ENCODE measurements around the genes SEMA4F, POLE4 and GCFC2.

- PRO-cap, 3 experiments: no peak in any of the 3 experiments
Observed at GRCh38 chr2:74290036-74290483, 53.2 kb downstream of the SLC4A5 start.

DNA sequence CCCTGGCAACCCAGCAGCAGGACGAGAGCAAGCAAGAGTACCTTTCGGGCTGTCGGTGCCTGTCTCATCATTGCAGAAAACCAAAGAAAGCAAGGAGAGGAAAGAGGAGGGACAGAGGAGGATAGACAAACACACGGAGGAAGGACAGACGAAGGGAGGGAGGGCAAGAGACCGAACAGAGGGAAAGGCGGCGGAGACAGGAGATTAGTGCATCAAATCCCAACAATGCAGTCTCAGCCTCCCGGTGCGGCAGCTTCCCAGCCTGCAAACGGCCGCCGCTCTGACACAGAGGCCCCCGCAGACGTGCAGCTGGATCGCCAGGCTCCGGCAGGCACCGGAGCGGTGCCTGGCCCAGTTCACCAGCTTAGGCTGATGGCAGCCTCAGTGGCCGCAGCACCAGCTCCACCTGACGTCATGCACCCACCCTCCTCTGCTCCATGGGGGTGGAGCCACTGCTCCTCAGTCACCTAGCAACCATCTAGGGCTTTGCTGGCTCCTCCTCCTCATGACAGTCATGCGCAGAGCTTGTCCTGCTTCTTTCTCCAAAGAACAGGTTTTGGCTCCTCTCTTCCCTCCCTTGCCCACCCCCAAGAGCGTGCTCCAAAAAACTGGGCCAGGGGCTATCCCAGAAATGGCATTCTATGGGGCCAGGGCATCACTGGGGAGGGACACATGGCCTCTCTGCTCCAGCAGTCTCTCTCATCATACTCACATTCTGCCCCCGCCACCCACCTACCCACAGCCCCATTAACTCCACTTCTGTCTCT is 5.6 kb downstream of the DCTN1 start:
- PRO-cap, 3 experiments: no peak in any of the 3 experiments

DNA sequence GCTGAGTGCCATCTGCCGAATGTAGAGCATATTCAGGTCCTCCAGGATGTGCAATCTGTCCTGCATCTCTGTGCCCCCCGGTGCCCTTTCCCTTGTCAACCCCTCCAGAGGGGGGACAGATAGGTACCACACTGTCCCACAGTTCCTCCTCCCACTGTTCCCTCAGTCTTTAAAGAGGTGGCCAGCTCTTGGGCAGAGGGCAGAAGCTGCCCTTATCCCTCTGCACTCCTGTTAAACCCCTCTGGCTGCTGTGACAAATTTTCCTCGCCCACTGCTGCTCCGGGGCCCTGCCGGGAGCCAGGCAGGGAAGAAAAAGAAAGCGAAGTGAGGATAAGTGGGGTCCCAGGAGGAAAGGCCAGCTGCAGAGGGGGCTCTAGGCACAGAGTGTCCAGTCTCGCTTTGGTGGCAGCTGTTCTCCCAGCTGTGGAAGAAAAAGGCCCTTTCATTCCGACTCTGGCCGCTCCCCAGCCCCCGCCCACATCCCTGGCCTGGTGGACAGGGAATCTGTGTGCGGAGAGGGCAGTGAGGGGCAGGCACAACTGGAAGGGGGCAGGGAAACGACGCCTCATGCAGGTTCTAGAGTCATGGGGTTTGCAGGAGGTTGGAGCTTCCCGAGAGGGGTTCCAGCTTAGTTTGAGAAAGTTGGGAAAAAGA is 2.1 kb downstream of the RTKN start:
- PRO-cap, 3 experiments: no peak in any of the 3 experiments

GRCh38 chr2:74460941-74461357 is 2.7 kb downstream of the WBP1 start:
- PRO-cap, 3 experiments: no peak in any of the 3 experiments

DNA sequence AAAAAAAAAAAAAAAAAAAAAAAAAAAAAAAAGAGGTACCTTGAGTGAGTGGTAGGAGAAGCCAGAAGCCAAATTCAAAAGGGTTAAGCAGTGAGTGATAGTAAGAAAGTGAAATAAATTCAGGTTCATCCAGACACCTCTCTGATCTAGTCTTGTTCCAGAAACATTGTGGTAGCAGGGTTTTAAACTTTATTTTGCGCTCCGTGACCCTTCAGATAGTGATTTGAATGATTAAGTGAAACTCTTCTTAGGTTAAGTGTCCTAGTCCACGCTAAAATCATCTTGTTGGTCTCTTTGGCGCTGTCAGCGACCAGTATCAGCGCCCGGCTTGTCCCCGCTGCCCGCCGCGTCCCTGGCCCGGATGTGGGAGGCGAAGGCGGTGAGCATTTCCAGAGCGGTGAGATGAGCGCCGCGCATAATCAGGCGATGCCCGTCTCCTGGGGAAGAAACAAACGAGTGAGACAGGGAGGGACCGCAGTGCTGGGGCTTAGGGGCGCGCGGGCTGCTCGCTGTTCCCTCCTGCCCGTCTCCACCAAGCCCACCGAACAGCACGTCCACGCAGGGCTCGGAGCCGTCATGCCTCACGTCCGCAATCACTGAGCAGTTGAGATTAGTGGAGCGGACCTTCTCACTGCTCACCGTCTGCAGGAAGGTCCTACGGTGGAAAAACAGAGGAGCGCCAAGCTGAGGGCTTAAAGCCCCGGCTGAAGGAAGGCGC is 505 bp downstream of the MRPL53 start:
- PRO-cap, 3 experiments: peak in 3 of 3 experiments; most common plus-strand start position 387 of the sequence (in 2); most common minus-strand start position 284 of the sequence (in 1)

- PRO-cap, 3 experiments: peak in 1 of 3 experiments; most common minus-strand start chr2:74498960 (in 1)
Observed at GRCh38 chr2:74498780-74499385, 520 bp downstream of the LBX2 start.

DNA sequence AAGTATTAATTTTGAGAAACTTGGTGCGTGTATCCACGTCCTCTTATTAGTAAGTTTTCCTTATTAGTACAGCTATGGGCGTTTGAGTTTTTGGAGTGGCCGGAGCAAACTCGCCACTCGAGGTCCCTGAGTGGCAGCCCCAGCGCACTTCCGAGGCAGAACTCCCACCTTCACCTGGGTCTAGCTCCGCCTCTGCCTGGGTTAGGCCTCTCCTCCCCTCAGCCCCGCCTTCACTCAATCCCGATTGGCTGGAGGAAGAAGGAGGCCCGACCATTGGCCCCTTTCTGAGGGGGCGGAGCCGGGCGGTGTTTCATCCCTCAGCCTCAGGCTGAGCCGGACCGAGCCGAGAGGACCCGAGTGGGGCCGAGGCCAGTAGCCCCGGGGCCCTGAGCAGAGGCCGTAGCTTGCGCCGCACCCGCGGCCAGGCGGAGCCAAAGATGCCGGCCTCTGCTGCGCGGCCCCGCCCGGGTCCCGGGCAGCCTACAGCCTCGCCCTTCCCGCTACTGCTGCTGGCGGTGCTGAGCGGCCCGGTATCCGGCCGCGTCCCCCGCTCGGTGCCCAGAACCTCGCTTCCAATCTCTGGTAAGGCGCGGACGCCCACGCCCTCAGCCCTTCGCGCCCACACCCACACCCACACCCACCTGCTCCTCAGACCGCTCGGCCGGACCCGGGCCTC is at the start of gene SEMA4F:
SEMA4F (plus strand) TSS at position 308 of the 676 bp plus-strand sequence.
- PRO-cap, 3 experiments: peak in 3 of 3 experiments; most common plus-strand start position 341 of the sequence (in 2); most common minus-strand start position 163 of the sequence (in 1)

GRCh38 chr2:74695595-74696238 is 41.7 kb downstream of the SEMA4F start:
- PRO-cap, 3 experiments: no peak in any of the 3 experiments

DNA sequence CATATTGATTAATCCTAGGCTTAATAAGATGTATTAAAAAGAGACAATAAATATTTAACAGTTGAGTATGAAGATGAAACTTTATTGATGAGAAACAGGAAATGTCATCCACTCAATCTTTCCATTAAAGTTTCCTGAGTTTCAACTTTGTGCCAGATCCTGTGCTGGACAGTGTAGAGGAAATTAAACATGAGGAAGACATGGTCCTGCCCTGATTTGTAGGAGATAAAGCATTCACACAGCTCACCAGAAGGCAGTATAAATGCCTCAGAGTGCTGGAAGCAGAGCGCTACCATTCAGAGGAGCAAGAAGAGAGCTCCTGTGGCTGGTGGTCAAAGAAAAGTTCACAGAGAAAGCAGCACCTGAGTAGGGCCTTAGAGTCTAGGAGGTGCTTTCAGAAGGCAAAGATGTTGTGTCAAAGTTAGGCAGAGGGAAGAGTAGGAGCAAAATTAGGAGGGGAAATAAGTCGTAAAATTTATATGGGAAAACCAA is 63.1 kb downstream of the SEMA4F start:
- PRO-cap, 3 experiments: no peak in any of the 3 experiments

DNA sequence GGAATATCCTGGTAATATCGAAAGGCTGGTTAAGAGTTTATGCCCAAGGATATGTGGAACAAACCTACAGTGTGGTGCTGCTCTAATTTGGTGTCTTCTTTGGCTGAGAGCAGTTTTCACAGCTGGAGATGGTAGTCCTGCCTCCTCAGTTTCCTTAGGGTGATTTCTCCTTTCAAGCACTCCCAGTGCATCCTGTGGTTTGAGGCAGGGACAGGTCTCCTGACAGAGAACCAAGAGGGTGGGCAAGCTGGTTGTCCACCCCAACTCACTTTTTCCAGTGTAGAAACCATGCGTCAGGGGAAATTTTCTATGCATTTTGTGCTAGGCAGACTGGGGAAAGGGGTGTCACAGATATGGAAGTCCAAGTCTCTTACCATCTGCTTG is 76.7 kb downstream of the SEMA4F start:
- PRO-cap, 3 experiments: no peak in any of the 3 experiments

- PRO-cap, 3 experiments: no peak in any of the 3 experiments
Observed at GRCh38 chr2:74816455-74816917, 17.4 kb upstream of the HK2 start.

DNA sequence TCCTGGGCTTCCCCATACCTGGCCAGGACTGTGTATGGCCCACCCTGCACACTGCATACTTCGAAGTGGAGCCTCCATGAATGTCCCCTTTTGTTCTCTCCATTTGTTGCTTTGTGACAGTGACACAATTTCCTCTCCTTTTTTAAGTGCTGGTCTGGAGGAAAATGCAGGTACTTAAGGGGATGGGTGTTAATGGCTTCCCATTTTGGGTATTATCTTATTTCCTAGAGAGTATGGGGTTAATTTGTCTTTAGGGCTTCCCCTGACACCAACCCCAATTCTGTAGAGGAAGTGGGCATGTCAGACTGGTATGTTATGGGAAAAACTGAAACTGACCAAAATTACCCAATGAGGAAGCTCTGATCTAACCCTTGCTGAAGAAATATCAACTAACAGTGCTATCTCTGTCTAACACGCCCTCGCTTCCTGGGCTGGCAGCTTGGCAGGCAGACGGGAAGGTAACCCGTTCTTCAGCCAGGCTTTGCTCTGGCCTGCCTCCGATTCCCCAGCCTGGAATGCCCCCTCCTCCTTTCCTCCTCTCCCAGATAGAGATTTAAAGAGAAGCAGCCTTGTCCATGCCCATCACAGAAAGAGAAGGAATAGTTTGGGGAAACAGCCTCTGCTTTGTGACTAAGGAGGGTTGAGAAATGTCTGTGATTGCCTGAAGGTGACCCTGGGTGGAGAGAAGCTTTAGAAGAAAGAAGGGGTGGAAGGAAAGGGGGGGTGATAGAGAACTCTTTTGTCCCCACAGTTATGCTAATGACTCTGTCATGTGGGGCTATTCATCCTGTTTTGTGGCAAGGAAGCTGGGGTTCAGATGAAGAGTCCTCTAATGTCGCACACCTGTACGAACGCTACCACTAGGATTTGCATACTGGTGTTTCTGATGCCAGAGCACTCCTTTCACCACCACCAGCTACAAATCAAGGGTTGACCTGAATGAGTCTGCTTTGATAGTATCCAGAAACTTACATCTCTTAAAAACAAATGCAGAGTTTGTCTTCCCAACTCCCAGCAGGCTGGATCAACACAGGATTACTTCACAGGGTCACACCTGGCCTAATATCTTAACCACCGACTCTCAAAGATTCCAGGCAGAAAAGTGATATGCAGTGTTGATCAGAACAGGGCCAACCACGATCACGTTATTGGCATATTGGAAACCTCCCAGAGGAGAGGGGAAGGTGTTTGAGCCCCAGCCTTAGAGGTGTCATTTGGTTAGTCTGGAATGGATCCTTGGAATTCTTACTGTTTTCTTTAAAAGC is 15.5 kb downstream of the HK2 start:
- PRO-cap, 3 experiments: no peak in any of the 3 experiments

DNA sequence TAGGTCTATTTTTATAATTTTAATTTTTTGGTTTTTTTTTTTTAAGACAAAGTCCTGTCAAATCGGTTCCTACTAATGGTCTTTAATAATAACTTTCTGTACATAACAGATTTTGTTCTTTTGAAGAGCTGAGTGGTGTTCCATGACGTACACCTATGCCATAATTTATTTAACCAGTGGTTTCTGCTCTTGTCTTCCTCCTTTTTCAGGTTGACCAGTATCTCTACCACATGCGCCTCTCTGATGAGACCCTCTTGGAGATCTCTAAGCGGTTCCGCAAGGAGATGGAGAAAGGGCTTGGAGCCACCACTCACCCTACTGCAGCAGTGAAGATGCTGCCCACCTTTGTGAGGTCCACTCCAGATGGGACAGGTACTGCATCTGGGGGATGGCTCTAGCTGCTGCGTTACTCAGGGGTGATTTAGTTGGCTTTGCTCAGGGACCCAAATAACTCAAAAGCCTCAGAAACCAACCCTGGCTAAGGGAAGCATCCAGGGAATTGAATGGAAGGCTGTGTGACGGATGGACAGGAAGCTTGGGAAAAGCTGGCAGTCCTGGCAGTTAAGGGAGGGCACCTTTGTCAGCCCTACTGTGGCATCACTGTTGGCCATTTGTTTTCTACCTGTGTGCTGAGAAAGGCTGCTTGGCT is 20.3 kb downstream of the HK2 start:
- PRO-cap, 3 experiments: no peak in any of the 3 experiments

DNA sequence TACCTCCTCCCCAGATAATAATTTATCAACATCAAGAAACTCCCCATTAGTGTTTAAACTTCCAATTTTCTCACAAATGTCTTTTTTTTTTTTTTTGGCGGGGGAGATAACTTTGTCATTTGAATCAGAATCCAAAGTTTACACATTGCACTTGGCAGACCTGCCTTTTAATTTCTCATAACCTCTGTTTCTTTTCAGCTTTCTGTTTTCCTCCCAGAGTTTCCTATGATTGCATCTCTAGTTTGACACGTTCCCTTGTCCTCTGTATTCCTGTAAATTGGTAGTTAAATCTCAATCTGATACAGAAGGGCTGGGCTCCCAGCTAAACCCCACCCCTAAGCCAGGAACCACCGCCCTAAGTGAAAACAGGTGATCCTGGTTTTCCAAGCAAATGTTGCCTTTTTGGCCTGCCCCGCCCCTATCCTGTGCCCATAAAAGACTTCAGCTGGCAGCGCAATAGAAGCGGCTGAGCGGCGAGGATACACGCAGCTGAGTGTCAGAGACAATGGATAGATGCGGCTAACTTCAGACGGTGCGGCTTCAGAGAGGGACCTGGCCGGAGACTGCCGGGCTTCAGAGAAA is 49.9 kb upstream of the POLE4 start:
- PRO-cap, 3 experiments: peak in 1 of 3 experiments; most common plus-strand start position 459 of the sequence (in 1)

- PRO-cap, 3 experiments: peak in 3 of 3 experiments; most common plus-strand start chr2:74958671 (in 3); most common minus-strand start chr2:74958559 (in 3)
Observed at GRCh38 chr2:74957951-74959208, at the start of gene POLE4. Gene POLE4 (plus strand): TSS chr2:74958643.

- PRO-cap, 3 experiments: no peak in any of the 3 experiments
Observed at GRCh38 chr2:75056161-75056597, 97.7 kb downstream of the POLE4 start.

GRCh38 chr2:75577158-75577720 is 16.5 kb upstream of the EVA1A start:
- PRO-cap, 3 experiments: no peak in any of the 3 experiments

DNA sequence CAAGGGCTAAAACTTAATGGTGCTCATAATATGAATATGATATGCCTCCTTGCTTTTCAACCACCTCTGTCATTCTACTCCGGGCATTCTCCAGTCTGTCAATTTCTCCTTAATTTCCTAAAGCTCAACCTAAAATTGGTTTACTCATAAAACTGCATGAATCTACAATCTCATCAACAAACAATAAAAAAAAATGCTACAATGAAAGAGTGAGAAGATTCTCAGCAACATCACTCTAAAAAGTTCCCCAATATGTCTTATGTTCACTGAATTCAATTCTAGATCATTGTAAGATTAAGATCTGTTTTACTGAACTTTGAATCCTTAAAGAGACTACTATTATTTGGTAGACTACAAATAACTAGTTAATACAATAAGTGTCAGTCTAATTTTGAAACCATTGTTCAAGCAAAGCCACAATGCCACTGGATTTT is 31.4 kb downstream of the GCFC2 start:
- PRO-cap, 3 experiments: no peak in any of the 3 experiments

- PRO-cap, 3 experiments: peak in 3 of 3 experiments; most common plus-strand start chr2:75710793 (in 3); most common minus-strand start chr2:75710915 (in 3)
Observed at GRCh38 chr2:75710235-75711510, at the start of gene GCFC2. Gene GCFC2 (minus strand): TSS chr2:75710915.

DNA sequence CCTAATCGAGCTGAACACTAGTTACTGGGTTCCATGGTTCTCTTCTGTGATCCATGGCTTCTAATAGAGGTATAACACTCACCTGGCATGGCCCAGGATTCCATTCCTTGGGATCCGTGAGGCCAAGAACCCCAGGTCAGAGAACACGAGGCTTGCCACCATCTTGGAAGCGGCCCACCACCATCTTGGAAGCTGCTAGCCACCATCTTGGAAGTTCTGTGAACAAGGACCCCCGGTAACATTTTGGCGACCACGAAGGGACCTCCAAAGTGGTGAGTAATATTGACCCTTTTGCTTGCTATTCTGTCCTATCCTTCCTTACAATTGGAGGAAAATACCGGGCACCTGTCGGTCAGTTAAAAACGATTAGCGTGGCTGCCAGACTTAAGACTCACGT is 161.5 kb upstream of the GCFC2 start:
- PRO-cap, 3 experiments: no peak in any of the 3 experiments